Cardiac atrium fibroblast (primary cell): ENCODE data around the genes UGCG and SLC31A2.

- RAMPAGE, long total RNA: no peak
Measured at GRCh38 chr9:111805566-111806562, 11.1 kb upstream of the SHOC1 start.

GRCh38 chr9:111895961-111896913, at the start of gene UGCG:
Gene UGCG, plus strand, starts transcription at chr9:111896814.
- RAMPAGE, long total RNA: no peak

DNA sequence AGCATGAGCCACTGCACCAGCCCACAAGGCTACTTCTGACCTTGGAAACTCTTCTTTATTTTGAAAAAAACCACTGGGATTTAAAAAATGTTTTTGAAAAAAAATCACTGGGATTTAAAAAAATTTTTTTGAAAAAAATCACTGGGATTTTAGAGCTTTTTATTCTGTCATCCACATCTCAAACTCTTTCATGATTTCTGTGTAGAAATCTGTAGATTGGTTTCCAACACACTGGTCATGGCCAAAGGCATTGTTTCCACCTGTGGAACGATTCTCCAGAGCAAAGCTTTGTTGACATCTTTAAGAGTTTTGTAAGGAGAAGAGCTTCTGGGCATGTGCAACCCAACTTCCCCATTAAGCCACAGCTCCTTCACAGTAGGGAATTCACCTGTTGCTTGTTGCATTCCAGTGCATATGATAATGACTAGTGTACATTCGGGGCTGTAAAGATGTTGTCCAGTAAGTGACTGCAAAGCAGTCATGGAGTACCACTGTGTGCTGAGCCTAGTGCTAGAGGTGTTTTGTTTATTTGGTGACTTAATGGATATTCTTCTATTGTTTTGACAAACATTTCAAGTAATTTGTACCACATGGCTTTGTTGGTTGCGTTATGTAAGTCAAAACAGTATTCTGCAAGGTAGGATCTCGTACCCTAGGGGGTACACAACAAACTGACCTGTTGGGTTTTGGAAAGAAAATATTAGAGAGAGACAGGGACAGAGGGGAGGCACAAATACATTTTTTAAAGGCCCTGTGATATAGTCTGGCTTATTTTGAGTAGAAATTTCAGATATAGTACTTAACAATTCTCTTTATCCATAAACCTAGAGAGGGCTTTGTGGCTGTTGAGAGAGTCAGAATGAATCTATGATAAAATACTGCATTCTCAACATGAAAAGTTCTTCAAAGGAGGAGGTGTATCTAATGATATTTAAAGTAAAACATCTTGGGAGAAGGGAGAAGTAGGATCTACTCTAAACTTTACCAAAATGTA, 12.9 kb downstream of the UGCG start:
- RAMPAGE, long total RNA: no peak

DNA sequence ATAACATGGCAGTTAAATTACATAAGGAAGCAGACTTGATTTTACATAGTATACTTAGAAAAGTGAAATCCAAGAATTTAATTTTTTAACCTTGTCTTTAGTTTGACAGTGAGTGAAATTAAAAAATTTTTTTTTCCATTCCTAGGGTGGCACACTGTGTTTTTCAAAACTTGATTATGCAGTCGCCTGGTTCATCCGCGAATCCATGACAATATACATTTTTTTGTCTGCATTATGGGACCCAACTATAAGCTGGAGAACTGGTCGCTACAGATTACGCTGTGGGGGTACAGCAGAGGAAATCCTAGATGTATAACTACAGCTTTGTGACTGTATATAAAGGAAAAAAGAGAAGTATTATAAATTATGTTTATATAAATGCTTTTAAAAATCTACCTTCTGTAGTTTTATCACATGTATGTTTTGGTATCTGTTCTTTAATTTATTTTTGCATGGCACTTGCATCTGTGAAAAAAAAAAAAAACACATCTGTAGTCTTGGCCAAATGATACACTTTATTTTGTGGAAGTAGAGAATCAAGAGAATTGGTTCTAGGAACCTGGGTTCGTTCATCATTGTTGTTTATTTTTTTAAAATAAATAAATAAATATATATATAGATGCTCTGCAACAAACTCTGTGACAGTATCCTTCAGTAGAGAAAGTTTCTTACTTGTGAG, 36.2 kb downstream of the UGCG start:
- RAMPAGE, long total RNA: no peak

- RAMPAGE, long total RNA: no peak
Measured at GRCh38 chr9:112040656-112041550, 134.2 kb downstream of the SUSD1 start.

DNA sequence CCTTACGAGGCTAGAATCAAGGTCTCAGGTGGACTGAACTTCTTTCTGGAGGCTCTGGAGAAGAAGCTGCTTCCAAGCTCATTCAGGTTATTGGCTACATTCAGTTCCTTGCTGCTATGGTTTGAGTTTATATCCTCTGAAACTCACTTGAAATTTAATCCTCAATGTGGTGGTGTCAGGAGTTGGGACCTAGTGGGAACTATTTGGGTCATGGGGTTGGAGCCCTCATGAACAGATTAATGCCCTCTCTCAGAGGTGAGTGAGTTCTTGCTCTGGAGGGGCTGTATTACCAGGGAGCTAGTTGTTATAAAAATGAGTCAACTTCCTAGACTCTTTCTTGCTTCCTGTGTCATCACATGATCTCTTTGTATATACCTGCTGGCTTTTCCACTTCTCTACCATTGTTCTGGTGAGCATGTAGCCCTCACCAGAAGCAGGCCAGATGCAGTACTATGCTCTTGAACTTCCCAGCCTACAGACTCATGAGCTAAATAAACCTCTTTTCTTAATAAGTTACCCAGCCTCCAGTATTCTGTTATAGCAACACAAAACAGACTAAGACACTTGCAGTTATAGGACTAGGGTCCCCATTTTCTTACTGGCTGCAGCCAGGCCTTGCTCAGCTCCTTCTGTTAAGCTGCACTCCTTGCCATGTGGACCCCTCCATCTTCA, 127.6 kb downstream of the SUSD1 start:
- RAMPAGE, long total RNA: no peak

DNA sequence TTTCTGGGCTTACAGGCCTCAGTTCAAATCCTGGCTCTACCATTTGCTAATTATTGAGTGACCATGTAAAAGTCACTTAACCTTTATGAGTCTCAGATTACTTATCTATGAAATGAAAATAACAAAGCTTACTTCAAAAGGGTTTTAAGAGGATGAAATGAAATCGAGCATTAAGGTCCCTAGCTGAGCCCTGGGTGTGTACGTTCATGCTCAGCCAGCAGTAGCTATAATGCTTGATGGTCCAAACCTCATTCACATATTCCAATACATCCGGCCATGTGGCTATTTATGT, 56.1 kb downstream of the SUSD1 start:
- RAMPAGE, long total RNA: no peak

- RAMPAGE, long total RNA: no peak
Measured at GRCh38 chr9:112143474-112143959, 31.6 kb downstream of the SUSD1 start.

- RAMPAGE, long total RNA: no peak
Measured at GRCh38 chr9:112168002-112168658, 7.0 kb downstream of the SUSD1 start.

GRCh38 chr9:112172203-112172883, 2.8 kb downstream of the SUSD1 start:
- RAMPAGE, long total RNA: no peak

GRCh38 chr9:112241842-112242537, 66.9 kb upstream of the SUSD1 start:
- RAMPAGE, long total RNA: no peak

- RAMPAGE, long total RNA: no peak
Measured at GRCh38 chr9:112299540-112299804, 33.9 kb downstream of the PTBP3 start.

DNA sequence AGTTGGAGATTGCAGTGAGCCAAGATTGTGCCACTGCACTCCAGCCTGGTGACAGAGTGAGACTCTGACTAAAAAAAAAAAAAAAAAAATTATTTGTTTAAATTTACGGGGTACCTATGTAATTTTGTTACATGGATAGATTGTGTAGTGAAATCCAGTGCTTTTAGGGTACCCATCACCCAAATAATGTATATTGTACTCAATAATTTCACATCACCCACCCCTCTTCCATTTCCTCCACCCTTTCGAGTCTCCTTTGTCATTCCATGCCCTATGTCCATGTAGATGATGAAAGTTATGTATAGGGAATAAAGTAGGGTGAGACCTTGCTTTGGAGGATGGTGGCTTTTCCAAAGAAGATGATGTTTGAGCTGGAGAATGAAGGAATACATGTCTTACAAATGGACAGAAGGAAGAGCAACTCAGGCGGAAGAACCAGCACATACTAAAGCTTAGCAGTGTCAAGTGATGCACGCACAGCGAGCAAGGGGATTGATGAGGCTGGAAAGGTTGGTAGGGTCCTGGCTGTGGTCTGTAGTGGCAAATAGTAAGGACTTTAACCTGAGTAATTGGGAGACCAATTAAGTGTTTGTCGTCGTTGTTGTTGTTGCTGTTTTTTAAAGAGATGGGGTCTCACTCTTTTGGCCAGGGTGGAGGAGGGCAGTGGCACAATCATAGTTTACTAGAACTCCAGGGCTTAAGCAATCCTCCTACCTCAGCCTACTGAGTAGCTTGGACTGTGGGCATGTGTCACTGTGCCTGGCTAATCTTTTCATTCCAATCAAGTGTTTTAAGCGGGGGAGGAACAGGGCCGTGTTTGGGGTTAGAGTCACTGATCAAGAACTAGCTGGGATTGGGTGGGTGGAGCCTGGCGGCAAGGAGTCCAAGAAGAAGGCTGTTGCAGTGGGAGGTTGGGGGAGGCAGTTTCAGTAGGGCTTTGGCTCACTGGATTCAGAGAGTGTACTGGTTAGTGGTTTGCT, 13.5 kb downstream of the SNX30 start:
- RAMPAGE, long total RNA: no peak

DNA sequence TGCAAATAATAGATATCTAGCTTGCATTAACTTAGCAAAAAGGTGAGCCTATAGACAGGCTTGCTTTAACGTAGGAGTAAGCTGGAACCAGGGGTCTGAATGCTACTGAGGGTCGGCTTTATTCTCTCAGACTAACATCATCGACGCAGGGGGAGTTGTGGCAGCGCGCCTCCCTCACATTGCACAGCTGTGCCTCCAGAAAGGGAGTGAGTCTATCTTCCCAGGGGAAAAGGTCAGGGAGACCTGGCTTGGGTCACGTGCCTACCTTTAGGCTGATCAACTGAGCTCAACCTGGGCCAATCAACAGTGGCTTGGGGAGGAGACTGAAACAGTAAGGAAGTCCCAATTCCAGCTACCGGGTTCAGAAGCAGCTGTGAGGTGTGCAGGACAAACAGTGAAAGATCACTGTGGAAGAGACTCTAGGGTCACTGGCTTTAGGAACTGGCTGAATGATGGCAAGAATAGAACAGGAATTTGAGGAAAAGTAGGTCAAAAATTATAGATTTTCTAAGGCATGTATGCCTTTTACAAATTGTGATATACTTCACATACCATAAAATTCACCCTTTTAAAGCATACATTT, 14.3 kb downstream of the SNX30 start:
- RAMPAGE, long total RNA: no peak

DNA sequence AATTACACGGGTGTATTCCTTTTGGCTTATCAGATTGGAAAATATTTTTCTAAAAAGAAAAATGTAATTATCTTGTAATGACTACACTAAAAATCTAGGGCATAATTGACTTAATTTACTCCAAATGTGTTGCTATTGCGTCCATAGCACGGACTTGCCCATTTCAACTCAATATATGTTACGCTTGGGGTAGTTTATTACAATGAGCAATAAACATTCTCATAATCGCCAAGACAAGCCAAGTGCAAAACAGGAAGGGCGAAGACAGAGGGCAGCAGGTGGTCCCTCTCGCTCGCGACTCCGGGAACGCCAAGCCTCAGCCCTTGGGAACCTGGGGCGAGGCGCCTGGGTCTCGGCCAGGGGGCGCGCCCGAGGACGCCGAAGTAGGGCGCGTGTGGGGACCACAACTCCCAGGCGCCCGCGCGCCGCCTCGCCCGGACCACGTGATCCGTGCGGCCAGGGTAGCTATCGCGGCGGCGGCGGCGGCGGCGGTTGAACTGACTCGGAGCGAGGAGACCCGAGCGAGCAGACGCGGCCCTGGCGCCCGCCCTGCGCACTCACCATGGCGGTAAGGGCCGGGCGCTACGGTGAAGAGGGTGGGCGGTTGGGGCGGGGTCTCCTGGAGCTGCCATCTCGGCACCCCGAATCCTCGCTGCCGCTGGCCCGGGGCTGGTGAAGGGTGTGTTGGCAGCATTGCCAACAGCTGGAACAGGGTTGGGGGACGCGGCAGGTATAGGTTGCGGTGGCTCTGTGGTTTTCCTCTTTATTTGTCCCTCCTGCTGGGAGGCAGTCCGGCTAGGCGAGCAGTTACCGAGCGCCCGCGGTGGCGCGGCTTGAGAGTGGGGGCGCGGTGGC, at the start of gene SLC31A2:
SLC31A2 (plus strand) TSS at position 495 of the 855 bp plus-strand sequence.
- RAMPAGE, long total RNA: no peak

- RAMPAGE, long total RNA: no peak
Measured at GRCh38 chr9:113151769-113152433, 1.1 kb downstream of the SLC31A2 start.

DNA sequence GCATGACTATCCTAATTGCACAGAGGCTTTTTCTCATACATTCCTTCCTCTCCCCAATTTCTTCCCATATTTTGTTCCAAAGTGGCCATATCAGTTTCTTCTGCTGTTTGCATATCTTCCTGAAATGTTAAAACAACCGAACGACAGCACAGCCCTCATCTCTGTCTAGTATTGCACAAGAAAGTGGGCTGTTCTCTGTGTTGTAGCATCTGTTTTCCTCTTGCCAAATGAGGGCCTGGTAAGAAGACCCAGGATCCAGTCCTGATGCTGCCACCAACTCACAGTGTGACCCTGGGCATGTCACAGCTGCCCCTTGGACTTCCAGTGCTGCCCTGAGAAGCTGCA, 4.1 kb downstream of the SLC31A2 start:
- RAMPAGE, long total RNA: no peak

- RAMPAGE, long total RNA: no peak
Measured at GRCh38 chr9:113313286-113313940, 10.2 kb upstream of the RNF183 start.

- RAMPAGE, long total RNA: no peak
Measured at GRCh38 chr9:113378794-113379664, 2.2 kb upstream of the HDHD3 start.

DNA sequence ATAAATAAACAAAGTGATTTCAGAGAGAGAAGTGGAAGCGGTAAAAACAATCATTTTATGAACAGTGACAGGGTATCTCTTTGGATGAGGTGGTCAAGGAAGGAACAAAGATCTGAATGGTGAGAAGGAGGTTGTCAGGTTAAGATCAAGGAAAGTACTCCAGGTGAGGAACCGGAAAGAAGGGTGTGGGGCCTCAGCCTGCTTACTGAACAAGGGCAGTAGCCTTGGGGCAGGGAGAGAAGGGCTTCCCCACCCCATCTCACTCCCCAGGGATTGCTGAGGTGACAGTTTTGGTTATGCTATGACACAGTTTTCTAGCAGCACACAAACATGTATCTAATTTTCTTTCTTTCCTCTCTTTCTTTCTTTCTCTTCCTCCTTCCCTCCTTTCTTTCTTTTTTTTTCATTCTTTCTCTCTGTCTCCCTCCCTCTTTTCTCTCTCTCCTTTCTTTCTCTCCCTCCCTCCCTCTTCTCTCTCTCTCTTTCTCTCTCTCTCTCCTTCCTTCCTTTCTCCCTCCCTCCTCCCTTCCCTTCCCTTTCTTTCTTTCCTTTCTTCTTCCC, 4.1 kb upstream of the HDHD3 start:
- RAMPAGE, long total RNA: no peak